Cardiac septum (tissue), 1 donor: ENCODE measurements around a stretch of chr5.

DNA sequence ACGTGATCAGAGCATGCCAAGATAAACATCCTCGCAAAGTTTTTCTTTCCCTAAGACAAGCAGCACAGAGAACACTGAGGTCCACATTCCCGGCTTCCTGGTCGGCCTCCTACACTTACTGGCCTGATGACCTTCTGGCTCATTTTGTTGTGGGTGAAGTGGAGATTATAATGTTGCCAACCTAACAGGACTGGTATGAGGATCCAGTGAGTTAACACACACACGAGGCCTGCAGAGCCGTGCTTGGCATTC, 186.0 kb downstream of the TENT4A start:
- PRO-cap: no peak

DNA sequence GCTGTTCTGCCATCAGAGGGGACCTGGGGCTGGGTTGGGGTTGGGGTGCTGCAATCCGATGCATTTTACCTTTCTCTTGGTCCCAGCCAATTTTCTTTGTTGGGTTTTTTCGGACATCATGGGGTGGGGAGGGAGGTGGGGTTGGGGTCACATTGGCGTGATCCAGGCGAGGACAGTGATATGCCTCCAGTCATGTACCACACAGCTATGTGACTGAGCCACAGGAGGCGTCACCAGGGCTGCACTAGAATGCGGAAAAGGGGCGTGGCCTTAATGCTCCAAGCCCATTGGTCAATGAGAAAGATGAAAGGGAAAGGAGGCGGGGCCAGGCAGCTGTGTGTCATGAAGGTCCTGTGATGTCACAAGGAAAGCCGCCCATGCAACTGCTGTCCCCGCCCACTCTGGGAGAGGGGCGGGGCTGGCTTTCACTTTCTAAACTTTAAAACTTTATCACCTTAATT, 89.5 kb upstream of the ADCY2 start:
- PRO-cap: no peak

- PRO-cap: no peak
Measured at GRCh38 chr5:9456391-9456911, 89.4 kb downstream of the SEMA5A start.

DNA sequence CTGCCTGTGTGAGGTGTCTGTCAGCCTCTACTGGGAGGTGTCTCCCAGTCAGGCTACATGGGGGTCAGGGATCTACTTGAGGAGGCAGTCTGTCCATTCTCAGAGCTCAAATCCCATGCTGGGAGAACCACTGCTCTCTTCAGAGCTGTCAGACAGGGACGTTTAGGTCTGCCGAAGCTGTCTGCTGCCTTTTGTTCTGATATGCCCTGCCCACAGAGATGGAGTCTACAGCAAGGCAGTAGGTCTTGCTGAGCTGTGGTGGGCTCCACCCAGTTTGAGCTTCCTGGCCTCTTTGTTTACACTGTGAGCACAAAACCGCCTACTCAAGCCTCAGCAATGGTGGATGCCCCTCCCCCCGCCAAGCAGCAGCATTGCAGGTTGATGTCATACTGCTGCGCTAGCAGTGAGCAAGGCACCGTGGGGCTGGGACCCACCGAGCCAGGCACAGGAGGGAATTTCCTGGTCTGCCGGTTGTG, 233.2 kb downstream of the ATPSCKMT start:
- PRO-cap: no peak

- PRO-cap: no peak
Measured at GRCh38 chr5:10254586-10254997, 4.5 kb downstream of the CCT5 start.

- PRO-cap: no peak
Measured at GRCh38 chr5:10360803-10361343, 7.4 kb downstream of the MARCHF6 start.

DNA sequence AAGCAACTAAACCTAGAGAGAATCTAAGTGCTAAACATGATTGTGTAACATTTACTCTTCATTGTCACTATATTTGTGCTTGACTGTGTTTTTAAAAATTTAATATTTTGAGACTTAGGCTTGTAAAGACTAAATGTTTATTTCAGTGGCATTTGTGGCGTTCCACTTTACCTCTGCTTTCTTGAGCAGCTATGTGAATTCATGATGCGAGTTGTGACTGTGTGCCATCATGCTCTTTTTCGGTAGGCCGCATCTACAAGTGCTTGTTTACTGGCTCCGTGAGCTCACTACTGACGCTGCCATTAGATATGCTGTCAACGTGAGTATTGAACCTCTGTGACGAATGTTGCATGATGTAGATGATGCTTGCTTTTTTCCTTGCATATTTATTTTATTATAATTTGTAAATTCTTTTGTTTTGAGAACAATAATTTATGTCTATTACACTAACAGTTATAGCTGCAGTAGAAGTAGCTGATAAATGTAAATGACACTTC, 33.3 kb downstream of the MARCHF6 start:
- PRO-cap: no peak

DNA sequence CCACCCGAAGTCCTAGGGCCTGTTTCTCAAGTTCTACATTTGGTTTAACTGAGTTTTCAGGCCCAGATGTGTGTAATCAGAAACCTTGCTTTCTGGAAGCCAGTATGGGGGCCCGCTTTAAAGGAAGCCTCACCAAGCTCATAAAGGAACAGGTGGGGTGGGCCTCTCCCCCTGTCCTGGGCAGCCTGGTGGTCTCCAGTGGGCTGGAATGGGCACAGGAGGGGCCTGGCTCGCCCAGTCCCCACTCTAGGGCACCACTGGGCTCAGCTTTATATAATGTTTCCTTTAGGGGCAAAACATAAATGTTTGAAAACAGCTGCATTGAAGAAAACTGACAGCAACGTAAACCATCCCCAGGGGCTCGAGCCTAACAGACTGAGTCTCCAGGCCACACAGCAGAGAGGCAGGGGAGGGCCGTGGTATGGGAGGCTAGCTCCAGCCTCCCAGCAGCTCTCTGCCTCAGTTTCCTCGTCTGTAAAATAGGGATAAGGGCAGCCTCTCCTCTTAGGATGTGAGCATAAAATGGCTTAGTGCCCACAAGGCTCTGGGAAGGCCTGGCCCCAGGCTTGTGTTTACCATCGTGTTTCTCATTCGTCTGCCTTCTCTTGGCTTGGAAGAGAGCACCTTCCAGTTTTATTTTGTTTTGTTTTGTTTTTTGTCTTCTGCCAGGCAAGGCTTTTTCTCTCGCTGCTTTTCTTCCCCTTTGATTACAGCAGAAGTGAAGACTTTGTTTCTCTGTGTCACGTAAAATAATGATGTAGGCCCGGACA, 2.6 kb downstream of the ANKRD33B start:
- PRO-cap: no peak

GRCh38 chr5:10601204-10601894, 37.5 kb downstream of the ANKRD33B start:
- PRO-cap: unidirectional peak, plus-strand start at chr5:10601569; unidirectional peak, minus-strand start at chr5:10601573

GRCh38 chr5:10631653-10632024, 67.8 kb downstream of the ANKRD33B start:
- PRO-cap: no peak

GRCh38 chr5:10762261-10762948, 1.4 kb upstream of the DAP start:
- PRO-cap: no peak

DNA sequence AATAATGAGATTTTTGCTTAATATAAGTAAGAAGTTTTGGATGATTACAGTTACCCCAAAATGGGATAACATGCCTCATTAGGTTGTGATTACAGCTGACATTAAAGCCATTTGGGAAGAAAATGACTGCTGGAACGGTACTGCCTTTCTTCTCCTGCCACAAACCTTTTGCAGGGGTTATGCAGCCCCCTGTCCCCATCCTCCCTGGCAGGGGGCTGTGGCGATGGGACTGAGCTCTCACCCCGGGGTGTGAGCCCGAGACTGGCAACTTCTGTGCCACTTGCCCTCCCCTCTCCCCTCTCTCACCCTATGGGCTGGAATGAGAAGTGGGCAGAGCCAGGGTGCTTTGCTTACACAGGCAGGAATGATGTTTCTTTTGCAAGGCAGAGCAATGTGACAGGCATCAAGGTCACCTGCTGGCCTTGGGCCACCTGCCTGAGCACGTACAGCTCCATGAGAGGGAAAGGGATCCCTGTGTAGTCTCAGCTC, 252.6 kb upstream of the DAP start:
- PRO-cap: unidirectional peak, minus-strand start at position 275 of the sequence

DNA sequence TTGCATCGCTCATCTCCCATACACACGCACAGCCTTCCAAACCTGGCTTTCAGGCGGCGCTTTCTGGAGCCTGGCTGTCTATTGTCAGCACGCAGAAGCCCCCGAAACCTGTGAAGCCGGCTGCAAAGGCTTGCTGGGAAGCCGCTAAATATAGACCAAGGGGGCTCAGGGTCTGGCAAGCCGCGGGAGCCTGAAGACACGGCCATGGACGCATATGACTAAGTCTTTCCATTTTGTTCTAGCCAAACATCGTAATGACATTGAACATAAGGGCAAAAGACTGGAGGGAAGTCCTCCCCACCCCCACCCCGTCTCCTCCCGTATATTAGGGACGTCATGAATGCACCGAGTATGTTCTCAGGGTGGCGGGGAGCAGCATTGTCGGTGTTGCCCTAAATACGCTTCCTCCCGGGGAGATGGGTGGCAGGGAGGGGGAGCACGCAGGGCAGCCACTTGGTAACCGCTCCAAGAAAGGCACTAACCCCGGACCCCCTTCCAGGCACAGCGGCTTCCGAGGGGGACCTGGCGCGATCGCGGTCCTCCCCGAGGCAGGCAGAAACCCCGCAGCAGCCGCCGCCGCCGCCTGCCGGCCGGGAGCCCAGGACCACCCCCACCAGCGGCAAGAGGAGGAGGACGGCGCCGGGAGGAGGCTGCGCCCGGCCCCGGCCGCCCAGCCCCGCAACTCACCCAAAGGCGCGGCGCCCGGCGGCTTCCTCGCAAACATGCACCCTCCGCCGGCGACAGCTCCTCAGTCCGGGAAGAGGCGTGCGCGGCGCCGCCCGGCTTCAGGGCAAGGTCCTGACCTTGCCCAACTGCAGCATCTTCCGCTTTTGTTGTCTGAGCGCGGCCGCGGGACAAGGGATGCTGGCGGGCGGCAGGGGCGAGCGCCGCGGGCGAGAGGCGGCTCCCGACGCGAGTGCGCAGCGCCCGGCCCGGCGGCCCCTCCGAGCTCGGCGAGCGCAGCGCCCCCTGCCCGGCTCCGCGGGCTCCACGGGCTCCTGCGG, 814 bp downstream of the CTNND2 start:
- PRO-cap: unidirectional peak, plus-strand start at position 352 of the sequence

GRCh38 chr5:12662311-12663122, 758.3 kb upstream of the CTNND2 start:
- PRO-cap: no peak

GRCh38 chr5:14142294-14142869, 760 bp upstream of the TRIO start:
- PRO-cap: no peak

- PRO-cap: no peak
Measured at GRCh38 chr5:14147191-14147763, 4.1 kb downstream of the TRIO start.

GRCh38 chr5:14148765-14149461, 5.8 kb downstream of the TRIO start:
- PRO-cap: no peak

GRCh38 chr5:14156396-14157496, 13.6 kb downstream of the TRIO start:
- PRO-cap: no peak

- PRO-cap: no peak
Measured at GRCh38 chr5:14208068-14208929, 65.2 kb downstream of the TRIO start.

- PRO-cap: no peak
Measured at GRCh38 chr5:14212909-14213381, 69.8 kb downstream of the TRIO start.